SK-MEL-5 (cell line): ENCODE data around the gene PIGY.

DNA sequence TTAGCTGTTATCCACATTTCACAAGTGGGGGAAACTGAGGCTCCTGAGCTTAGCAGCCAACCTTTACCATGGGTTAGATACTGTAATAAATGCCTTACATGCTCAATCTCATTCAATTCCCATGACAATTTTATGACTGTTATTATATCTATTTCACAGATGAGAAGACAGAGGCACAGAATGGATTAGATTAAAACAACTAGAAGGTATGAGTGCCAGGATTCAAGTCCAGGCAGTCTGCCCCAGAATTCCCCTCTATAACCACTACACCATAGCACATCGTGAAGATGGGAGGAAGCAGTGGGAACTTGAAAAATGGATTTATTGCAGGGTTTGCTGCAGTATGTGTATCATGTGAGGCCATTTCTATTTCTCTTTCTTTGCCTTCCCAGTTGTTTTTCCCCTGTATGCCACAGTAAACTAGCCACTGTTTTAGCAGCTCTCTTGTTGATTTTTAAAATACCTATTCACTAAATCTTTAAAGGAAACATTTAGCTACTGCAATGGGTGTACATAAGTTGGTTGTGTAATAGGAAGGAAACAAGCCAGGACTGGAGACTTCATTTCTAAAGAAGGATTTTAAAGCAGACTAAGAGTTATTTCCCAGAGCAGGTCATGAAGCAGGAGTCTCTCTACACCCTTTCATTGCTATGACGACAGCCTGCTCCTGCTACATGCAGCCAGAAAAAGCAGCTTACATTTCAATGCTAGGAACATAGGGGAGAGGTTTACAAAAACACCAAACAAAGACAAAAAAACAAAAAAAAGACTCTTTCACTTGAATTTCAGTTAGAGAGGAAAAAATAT is 3.8 kb downstream of the SPARCL1 start:
RAMPAGE:
- cytosol, long total RNA = no peak
- long total RNA = no peak
- nucleus, long total RNA = no peak

DNA sequence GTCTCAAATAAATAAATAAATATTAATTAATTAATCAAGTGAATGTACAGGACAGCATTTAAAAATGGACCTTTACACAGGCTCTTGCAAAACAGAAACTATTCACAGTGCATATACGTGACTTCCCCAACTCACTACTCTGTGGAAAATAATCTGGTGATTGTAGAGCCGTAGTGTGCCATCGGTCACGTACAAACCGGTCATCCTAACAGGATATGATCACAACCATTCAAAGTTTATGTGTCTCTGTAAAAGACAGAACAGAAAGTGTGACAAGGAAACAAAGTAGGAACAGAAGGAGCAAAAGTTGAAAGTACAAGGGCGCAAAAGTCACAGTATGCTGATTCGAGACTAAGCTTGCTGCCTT is 18.5 kb downstream of the MEPE start:
RAMPAGE:
- cytosol, long total RNA = no peak
- long total RNA = no peak
- nucleus, long total RNA = no peak

DNA sequence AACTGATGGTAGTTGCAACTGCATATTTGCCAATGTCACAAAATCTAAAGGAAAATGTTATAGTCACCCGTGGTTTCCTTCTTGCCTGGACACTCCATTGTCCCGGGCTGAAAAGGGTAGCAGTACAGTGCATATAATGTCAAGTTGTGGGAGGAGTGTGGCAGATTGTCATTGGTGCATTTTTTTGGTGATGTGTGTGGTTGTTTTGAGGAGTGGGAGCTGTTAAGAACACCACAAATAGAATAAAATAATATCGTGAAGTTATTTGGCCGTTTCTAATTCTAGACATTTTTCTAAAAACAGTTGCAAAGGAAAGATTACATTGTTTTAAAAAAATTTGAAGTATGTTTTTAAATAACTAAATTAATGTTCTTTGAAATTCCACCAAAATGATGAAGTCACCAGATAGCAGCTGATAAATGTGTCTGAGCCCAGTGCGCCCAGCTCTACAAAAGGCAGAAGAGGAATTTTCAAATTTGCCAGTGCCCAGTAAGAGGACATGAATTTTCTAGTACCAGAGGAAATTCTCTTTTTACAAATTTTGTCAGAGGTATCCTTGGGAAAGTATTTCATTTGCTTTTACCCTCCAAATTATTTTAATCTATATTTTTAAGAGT is 1.4 kb downstream of the PKD2 start:
RAMPAGE:
- cytosol, long total RNA = no peak
- long total RNA = no peak
- nucleus, long total RNA = no peak

DNA sequence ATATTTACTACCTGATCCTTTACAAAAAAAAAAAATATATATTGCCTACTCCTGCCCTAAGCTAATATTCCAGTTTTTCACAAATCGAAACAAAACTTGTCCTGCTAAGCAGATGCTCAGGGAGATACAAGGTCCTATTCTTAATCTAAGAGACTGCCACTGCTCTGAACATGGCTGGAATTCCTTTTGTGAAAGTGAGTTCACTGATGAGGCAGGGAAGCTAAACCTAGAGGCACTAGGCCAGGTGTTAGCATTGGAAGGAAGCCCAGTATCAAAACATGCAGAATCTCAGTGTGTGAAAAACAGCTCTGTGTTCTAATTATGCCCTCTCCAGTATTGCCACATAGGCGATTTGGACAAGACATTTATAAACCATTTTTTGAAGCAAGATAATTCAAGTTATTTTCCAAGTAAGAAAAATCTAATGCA is 47.6 kb downstream of the ABCG2 start:
RAMPAGE:
- cytosol, long total RNA = no peak
- long total RNA = no peak
- nucleus, long total RNA = no peak

RAMPAGE:
- cytosol, long total RNA = no peak
- long total RNA = no peak
- nucleus, long total RNA = no peak
These were observed 22.9 kb downstream of the HERC6 start for GRCh38 chr4:88401552-88402049.

GRCh38 chr4:88523413-88524079 is at the start of gene PIGY:
Gene PIGY, minus strand, starts transcription at chr4:88523776.
RAMPAGE:
- cytosol, long total RNA = start-site peak on the minus strand at chr4:88523635-88523779, 142 and 323 reads in 2 replicates
- long total RNA = no peak
- nucleus, long total RNA = no peak

GRCh38 chr4:88655841-88656495 is 41.7 kb downstream of the NAP1L5 start:
RAMPAGE:
- cytosol, long total RNA = no peak
- long total RNA = no peak
- nucleus, long total RNA = no peak

GRCh38 chr4:88708395-88709215 is 11.0 kb upstream of the NAP1L5 start:
RAMPAGE:
- cytosol, long total RNA = no peak
- long total RNA = no peak
- nucleus, long total RNA = no peak

DNA sequence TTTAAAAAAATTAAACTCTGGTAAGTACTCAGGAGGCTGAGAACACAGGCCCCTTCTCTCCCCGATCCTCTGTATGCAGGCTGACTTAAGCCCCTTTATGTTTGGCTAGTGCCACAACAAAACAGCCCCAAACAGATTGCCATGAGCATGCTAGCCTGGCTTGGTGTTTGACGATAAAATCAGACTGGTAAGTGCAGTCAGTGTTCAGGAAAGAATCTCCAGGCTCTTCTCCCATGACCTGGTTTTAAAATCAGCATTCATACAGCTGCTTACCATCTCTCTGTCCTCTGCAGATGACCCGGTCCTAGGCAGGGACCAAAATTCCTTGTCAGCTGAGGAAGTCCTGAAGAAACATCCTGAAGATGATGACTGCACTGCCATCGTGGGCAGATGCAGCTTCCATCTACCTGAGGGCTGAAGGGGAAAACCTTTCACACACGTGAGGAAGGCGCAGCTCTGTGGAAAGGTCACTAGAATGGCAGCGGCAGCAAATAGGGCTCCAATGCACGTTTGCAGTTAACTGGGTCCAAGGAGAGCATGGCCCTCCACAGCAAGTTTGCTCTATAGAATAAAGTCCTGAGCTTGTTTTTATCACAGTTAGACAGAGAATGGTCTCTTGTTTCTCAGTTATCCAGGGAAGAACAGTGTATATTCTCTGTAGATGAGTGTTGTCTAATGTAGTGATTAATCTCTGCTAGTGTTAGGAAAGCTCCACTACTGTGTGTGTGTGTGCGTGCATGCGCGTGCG is 30.1 kb upstream of the NAP1L5 start:
RAMPAGE:
- cytosol, long total RNA = no peak
- long total RNA = no peak
- nucleus, long total RNA = no peak

DNA sequence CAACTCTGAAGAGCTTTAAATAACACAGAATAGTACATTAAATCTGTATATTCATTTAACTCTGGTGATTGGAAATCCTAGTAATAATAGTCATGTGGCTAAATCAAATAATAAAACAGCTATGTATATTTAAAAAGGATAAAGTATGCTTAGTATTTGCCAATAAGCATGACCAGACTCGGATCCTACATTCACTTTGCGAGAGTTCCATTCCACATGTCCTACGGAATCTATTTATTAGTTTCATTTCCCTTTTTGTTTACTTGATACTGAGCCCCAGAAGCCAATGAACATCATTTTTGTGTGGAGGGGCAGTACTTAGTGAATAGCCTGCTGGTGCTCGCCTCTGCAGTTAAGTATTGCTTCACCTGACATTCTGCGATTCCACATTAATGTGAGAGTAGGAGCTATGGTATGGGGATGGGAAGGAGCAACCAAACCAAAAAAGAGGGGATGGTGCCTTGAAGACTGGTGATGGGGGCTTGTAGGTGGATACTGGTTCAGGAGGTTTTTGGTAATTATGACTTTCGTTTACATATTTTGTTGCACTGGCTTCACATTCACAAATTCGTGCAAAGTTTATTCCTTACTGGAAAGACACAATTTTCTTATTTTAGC is 58.6 kb upstream of the NAP1L5 start:
RAMPAGE:
- cytosol, long total RNA = no peak
- long total RNA = no peak
- nucleus, long total RNA = no peak

RAMPAGE:
- cytosol, long total RNA = no peak
- long total RNA = no peak
- nucleus, long total RNA = no peak
These were observed 74.2 kb upstream of the NAP1L5 start for GRCh38 chr4:88771671-88772411.

GRCh38 chr4:88843062-88843396 is 145.4 kb upstream of the NAP1L5 start:
RAMPAGE:
- cytosol, long total RNA = no peak
- long total RNA = no peak
- nucleus, long total RNA = no peak

GRCh38 chr4:88928880-88929337 is 128.1 kb downstream of the FAM13A start:
RAMPAGE:
- cytosol, long total RNA = no peak
- long total RNA = no peak
- nucleus, long total RNA = no peak

GRCh38 chr4:89112012-89112796 is 871 bp downstream of the TIGD2 start:
RAMPAGE:
- cytosol, long total RNA = no peak
- long total RNA = no peak
- nucleus, long total RNA = no peak

RAMPAGE:
- cytosol, long total RNA = no peak
- long total RNA = no peak
- nucleus, long total RNA = no peak
These were observed 59.6 kb downstream of the GPRIN3 start for GRCh38 chr4:89247864-89248440.

GRCh38 chr4:89268433-89268739 is 39.2 kb downstream of the GPRIN3 start:
RAMPAGE:
- cytosol, long total RNA = no peak
- long total RNA = no peak
- nucleus, long total RNA = no peak

DNA sequence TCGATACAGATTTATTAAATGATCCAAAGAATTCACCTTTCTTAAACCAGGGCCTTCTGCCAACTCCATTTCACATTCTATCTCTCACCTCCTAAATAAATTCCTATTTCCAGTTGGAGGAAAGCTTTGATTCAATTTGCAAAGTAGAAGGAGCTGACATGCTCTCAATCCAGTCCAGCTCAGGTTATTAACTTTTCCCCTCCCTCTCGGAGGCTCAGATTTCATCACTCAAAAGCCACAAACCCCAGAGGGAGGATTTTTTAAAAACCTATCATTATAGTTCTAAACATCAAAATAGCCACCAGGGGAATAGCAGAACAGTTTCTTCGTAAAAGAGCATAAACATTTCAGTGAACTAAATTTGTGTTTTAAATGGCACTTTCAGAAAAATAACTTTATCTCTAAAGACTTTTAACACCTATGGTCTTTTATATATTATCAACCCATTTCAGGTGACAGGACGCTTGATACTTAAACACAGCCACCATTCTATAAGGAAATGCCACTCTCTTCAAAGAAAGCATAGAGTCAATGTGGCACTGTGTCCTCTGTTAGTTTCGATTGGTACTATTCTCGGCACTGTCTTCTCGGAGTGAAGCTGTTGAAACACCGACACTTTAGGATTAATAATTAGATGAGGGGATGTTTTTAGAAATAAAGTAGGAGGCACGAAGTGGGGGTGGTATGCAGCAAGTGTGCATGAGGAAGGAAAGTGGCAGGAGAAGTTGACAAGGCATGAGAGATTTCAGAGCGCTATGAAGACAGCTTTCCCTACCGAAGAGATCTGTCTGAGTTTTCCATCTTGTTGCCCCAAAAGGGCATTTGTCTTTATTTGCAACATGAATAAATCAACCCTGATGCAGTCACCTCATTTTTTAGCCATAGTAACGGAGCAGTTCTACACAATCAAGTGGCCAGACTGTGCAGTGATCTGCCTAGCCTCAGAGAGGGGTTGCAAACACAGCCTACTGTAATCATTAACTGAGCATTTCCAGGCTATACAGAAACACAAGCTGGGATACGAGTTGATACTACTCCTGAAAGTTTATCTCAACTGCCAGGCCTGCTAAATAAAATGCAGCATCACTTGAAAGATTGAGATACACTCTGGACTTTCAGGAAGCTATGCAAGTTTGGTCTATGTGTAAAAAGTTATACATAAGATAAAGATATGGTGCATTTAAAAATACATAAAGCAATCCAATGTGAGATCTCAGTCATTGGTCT is 8.5 kb downstream of the GPRIN3 start:
RAMPAGE:
- cytosol, long total RNA = no peak
- long total RNA = no peak
- nucleus, long total RNA = no peak

RAMPAGE:
- cytosol, long total RNA = no peak
- long total RNA = no peak
- nucleus, long total RNA = no peak
These were observed 608 bp upstream of the GPRIN3 start for GRCh38 chr4:89308206-89308610.

DNA sequence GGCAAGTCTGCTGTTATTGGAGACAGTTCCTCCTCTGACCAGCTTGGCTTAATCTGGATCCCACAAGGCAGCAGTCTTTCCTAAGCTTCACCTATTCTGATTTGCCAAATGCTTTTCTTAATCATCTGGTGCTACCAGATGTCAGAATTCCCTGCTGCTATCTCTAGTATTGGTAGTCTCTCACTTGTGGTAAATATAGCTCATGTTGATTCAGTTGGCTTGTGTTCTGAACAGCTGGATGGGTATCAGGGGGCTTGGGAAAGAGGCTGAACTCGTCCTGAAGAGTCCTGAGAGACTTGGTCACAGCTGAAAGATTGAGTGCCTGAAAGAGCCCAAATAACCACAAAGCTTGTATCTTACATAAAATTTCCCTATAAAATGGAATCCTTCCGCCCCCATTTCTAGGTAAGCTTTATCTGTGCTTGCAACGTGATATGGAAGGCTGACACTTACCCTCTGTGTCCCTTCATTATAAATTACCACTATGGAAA is 104.0 kb upstream of the GPRIN3 start:
RAMPAGE:
- cytosol, long total RNA = no peak
- long total RNA = no peak
- nucleus, long total RNA = no peak

DNA sequence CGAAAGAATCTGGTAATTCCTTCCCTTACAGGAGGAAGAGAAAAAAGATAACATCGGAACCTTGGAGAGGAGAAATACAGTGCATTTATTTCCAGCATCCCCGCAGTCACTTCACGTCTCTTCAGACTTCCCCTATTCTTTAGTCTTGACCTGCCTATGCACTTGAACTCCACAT is 318 bp upstream of the CCSER1 start:
RAMPAGE:
- cytosol, long total RNA = no peak
- long total RNA = no peak
- nucleus, long total RNA = no peak